Melanocyte of skin (primary cell): ENCODE measurements around the genes REG1A and SUCLG1.

DNA sequence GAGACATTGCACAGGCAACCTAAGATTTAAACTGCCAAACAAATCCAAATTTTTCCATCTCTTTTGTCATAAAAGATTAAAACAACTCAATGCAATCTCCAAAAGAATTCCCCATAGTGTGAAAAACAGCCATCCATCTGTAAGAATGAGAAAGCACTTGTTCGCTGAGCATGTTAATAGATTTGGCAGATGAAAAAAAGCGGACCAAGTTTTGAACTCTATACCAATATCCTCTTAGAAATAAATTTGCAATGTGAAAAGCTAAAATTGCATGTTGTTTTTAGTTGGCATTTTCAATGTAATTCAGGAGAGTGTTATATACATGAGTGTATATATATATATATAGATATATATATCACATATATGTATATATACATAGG lies 418.9 kb downstream of the LRRTM4 start:
- CAGE, long polyA plus RNA, 2 experiments = no peak in any of the 2 experiments

- CAGE, long polyA plus RNA, 2 experiments = no peak in any of the 2 experiments
These were observed 309.7 kb upstream of the LRRTM4 start for GRCh38 chr2:77831856-77832244.

DNA sequence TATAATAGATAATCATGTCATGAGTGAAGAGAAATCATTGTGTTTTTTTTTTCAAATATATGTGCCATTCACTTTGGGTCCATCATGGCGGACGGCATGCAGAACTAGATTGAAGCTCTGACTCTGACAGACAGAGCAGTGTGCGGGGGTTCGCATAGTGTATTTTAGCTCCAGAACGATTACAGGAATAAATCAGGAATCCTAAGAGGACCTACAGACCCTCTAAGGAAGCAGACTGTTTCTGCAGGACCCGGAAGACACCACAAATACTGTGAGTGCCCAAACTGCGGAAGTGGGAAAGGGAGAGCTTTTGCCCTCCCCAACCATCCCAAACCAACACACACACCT lies 484.4 kb upstream of the REG3G start:
- CAGE, long polyA plus RNA, 2 experiments = no peak in any of the 2 experiments

GRCh38 chr2:78779484-78780108 lies 245.9 kb upstream of the REG3G start:
- CAGE, long polyA plus RNA, 2 experiments = no peak in any of the 2 experiments

DNA sequence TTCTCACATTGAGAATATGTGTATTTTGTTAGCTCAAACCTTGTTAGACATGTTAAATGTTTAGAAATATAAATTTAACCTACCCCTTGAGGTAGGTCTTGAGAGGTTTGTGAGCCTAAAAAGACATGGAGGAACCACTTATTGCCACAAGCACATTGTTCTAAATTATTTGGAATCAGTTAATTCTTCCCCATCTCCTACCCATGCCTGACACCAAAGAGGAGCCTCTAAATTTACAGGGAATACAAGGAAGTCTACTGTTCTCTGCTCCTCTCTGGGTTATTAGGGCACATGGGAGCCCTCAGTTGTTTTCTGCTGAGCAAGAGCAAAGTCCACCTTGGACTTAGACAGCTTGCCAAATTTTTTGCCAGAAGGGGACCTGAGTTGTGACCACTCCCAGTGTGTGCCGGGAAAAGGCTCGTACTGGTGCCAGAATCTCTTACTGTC lies 324 bp upstream of the REG1A start:
- CAGE, long polyA plus RNA, 2 experiments = no peak in any of the 2 experiments

DNA sequence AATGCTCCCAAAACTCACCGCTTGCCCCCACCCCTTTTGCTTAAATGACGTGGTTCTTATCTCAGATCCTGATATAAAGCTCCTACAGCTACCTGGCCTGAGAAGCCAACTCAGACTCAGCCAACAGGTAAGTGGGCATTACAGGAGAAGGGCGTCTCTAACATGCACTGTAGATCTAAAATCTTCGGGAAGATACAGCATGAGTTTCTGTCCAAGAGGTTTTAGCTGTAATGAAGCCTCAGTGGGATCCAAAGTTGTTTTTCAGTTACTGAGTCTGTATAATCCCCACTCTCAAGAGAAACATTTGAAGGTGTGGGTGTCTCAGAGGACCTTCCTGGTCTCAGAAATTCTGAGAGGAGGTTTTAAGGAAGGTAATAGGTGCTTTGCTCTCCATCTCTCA lies at the start of gene REG1A:
Gene REG1A, plus strand, starts transcription at position 101 of the 400 bp plus-strand sequence.
- CAGE, long polyA plus RNA, 2 experiments = no peak in any of the 2 experiments

GRCh38 chr2:79393570-79394348 lies 119.1 kb upstream of the CTNNA2 start:
- CAGE, long polyA plus RNA, 2 experiments = no peak in any of the 2 experiments

GRCh38 chr2:80293068-80293586 lies 11.4 kb downstream of the LRRTM1 start:
- CAGE, long polyA plus RNA, 2 experiments = no peak in any of the 2 experiments

- CAGE, long polyA plus RNA, 2 experiments = no peak in any of the 2 experiments
These were observed 1178.8 kb upstream of the LRRTM1 start for GRCh38 chr2:81483241-81483850.

GRCh38 chr2:82790272-82791153 lies 1668.6 kb downstream of the SUCLG1 start:
- CAGE, long polyA plus RNA, 2 experiments = no peak in any of the 2 experiments

DNA sequence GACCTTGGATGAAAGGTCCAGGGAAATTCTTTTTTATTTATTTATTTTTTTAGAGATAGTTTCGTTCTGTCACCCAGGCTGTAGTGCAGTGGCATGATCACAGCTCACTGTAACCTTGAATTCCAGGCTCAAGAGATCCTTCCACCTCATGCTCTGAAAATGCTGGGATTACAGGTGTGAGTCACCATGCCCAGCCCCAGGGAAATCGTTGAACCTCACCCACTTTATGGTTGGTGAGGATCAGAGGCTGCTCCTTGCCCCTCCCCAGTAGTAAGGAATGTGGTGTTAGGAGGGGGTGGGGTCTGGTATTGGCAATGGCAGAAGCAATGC lies 162.0 kb downstream of the SUCLG1 start:
- CAGE, long polyA plus RNA, 2 experiments = no peak in any of the 2 experiments

DNA sequence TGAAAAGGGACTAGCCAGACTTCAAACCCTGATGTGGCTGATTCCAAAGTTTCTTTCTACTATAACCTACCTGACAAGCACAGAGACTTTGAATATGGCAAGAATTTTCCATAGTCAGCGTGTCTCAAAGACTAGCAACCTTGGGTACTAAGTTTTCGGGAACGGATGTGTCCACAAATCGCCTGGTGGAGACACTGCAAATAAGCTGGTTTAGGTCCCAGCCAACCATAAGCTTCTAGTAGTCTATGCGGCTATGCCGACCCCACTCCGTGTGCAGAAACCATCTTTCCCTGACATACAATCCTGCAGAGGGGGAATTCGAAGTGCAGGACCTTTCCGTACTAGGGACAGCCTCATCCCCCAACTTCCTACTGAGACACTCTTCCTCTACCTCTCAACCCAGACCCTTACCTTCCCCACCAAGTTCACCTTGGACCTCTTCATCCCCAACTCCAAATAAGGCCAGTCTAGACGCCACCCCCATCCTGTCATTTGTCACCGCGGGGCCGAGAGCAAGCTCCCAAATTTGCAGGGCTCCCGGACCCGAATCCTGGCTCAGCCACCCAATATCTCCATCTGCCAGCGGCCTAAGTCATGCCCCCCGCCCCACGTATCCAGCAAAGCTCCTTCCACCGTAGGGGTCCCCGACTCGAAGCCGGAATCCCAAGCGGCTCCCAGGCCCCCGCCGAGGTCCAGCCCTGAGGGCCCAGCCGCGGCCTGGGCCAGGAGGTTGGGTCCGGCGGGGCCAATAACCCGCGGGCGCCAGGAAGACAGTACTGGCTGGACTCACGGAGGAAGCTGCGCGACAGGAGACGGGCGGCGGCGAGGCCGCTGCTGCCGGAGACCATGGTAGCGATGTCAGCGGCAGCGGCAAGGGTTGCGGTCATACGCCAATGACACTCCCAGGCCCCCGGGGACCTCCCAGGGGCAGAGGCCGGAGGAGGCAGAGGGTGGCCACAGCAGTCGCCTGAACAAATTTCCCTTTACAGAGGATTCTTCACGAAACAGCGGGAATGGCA lies at the start of gene SUCLG1:
Gene SUCLG1, minus strand, starts transcription at position 898 of the 1,019 bp plus-strand sequence.
- CAGE, long polyA plus RNA, 2 experiments = start-site peak on the minus strand in 2 of 2 experiments, centred at positions 878 to 881 of the sequence, 537 to 4,260 reads per replicate

DNA sequence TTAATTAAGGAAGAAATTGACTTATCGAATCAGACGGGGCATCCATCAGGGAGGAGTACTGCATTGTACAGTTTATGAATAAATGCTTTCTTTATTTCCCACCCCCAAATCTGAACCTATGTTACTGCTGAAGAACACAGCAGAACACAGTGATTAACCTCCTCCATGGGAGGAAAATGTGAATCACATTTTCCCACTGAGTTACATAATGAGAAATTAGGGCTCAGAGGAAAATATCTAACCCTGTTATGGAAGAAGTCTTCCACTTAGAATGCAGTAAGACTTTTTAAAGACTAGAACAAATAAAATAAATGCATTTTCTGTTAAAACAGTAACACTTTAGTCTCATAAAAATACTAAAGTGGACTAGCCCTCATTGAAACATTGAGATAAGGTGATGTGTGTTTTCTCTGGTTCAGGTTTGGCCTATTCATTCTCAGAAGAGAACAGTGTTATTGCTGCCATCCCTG lies 10.9 kb downstream of the DNAH6 start:
- CAGE, long polyA plus RNA, 2 experiments = no peak in any of the 2 experiments

GRCh38 chr2:84686900-84687359 lies 170.6 kb downstream of the DNAH6 start:
- CAGE, long polyA plus RNA, 2 experiments = no peak in any of the 2 experiments

DNA sequence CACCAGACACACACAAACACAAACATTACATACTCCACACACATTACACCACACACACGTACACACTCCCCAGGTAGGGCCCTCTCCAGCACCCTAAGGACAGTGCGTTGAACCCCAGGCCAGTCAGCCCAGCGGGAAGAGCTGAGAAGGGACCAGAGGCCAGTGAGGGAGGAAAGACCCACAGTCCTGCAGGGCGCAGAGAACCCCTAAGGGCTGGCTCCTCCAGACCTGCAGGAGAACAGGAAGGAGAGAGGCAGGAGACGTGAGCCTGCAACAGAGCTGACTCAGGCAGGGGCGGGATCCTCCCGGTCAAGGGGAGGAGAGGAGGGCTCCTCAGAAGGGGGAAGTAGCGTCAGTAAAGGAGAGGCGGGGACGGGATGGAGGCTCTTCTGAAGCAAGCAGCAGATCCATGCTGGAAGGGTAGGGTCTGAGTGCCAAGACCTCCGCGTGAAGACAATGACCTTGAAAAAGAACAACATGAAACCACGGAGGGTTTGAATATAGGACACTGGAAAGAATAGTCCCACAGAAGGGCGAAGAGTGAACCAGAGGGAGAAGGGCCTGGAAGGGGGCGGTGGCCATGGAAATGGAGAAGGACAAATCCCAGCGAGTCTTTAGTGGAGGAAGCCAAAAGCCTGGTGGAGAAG lies 50.8 kb downstream of the TRABD2A start:
- CAGE, long polyA plus RNA, 2 experiments = no peak in any of the 2 experiments

GRCh38 chr2:84832894-84833368 lies 48.0 kb downstream of the TRABD2A start:
- CAGE, long polyA plus RNA, 2 experiments = no peak in any of the 2 experiments

- CAGE, long polyA plus RNA, 2 experiments = no peak in any of the 2 experiments
These were observed 20.3 kb downstream of the TMSB10 start for GRCh38 chr2:84925541-84926409.

DNA sequence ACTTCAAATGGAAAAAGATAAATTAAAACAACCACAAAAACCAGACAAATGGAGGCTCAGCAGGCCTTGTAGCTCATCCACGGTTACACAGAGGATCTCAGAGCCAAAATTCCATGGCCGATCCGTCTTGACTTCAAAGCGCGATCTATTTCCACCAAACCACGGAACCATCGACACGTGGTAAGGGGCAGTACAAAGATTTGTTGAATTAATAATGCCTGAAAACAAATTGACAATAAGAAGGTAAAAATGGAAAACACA lies 1.0 kb upstream of the KCMF1 start:
- CAGE, long polyA plus RNA, 2 experiments = no peak in any of the 2 experiments

DNA sequence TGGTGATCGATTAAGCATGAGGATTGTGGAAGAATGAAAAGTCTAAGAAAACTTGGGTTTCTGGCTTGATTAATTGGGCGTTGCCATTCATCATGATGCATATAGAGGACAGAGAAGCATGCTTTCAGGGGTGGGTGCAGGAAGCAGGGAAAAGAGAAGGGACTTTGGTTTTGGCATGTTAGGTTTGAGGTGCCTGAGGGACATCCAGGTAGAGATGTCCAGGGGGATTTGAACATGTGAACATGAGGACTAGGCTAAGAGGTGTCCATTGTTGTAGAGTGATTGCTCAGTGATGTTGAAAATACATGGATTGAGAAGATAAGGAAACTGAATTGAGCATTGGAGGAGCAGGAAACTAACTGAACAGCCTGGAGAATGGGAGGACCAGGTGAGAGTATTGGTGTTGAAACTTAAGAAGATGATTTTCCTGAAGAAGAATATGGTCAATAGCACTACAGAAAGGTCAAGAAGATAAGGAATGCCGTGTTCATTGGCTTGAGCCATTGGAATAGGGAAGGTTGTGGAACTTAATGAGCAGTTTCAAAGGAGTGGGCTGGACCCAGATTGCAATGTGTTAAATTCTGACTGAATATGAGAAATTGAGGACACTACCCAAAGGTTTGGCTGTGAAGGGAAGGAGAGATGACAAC lies 18.8 kb downstream of the KCMF1 start:
- CAGE, long polyA plus RNA, 2 experiments = no peak in any of the 2 experiments

DNA sequence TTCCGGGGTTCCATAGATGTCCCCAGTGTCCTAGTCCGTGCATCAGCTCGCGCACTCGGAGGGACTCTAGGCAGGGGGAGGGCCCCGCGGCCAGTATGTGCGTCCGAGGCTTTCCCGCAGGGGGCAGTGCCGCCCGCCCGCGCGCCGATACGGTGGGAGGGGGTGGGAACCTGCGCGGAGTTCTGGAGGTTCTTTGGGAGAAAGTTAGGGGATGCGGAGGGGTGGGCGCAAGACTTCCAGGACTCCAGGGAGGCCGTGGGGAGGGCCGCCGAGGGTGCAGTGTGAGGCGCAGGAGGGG lies 355 bp upstream of the TCF7L1 start:
- CAGE, long polyA plus RNA, 2 experiments = no peak in any of the 2 experiments